Epidermal melanocyte (primary cell): ENCODE measurements around a stretch of chr2.

DNA sequence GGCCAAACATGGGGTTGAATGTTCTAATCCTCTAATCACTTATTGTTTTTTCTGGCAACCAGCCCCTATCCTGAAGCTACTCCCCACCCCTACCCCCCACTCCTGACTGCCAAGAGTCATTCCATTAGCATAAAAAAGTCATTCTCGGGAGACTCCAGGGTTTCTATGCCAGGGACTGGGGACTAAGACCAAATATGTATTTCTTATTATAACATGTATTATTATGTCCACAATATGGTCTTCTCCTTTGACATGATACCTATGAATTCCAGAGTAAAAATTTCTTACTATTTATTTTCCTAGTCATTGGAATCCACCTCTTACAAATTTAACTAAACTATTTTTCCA is 102.5 kb upstream of the B3GALT1 start:
- RRBS = no CpG with 5 or more reads among the region's 1 CpG

DNA sequence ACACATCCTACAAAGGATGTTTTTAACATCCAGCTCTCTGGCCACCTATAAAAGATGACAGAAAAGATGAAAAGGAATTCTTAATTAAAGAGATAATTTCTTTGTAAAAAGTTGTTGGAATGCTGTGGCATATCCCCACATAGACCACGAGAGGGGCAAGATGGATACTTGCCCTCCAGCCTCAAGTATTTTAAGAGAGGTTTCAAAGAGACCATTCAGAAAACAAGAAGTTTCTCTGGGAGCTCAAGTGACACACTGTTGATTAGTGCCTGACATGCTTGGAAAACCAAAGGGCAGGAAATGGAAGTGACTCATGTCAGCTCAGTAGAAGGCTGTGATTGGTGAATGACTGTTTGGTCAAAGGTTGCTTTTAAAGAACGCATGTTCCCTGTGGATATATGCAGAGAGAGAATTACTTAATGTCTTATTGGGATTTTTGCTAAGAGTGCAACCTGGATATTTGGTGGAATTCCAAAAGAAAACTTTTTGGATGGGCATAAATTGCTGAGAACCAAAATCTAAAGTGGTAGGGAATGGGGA is 145.3 kb downstream of the B3GALT1 start:
- RRBS = no CpG with 5 or more reads among the region's 2 CpGs

DNA sequence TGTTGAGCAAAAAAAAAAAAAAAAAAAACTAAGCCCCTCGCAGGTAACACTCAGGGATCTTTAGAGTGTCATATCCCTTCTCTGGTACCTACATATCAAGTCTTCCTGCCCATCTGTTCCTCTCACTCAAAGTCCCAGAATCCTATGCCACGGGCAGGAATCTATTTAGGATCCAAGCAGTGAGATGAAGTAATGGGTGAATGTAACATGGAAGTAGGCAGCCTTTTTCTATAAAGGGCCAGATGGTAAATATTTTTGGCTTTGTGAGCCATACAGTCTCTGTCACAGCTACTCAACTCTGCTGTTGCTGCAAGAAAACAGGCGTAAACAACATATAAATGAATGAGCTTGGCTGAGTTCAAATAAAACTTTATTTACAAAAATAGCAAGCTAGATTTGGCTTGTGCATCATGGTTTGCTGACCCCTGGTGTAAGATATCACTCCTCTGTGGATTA is 458.0 kb downstream of the B3GALT1 start:
- RRBS = no CpG with 5 or more reads among the region's 3 CpGs

GRCh38 chr2:168240894-168241367 is 6.5 kb downstream of the STK39 start:
- RRBS = no CpG with 5 or more reads among the region's 5 CpGs

- RRBS = no CpG with 5 or more reads among the region's 4 CpGs
These were observed 998 bp upstream of the STK39 start for GRCh38 chr2:168248471-168248715.

DNA sequence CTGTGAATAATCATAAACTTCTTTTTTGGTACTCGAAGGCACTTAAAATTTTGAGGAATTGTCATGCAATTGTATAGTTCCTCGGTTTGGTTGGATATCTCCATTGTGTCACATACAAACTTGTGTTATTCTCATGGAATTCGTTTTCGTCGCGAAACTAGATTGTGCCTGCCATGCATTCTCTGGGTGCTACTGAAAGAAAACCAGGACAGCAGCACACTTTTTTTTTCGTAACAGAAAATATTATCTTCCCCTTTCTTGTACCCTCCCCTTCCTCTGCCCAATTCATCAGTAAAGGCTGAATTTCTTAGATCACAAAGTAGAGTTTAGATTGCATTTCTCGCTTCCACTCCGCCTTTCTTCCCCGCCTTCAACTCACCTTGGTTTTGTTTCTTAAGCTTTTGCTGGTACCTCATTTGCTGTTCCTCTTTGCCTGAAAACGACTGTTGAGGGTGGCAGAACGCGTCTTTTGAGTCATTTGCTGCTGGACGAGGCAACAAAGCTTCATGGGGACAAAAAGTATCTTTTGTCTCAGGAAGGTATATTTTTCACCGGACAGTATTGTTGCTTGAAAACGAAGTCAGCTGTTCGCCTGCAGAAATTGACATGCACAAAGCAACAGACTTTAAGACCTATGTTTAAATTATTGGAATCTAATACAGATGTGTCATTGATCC is 1.4 kb downstream of the CERS6 start:
- RRBS = no CpG with 5 or more reads among the region's 17 CpGs

DNA sequence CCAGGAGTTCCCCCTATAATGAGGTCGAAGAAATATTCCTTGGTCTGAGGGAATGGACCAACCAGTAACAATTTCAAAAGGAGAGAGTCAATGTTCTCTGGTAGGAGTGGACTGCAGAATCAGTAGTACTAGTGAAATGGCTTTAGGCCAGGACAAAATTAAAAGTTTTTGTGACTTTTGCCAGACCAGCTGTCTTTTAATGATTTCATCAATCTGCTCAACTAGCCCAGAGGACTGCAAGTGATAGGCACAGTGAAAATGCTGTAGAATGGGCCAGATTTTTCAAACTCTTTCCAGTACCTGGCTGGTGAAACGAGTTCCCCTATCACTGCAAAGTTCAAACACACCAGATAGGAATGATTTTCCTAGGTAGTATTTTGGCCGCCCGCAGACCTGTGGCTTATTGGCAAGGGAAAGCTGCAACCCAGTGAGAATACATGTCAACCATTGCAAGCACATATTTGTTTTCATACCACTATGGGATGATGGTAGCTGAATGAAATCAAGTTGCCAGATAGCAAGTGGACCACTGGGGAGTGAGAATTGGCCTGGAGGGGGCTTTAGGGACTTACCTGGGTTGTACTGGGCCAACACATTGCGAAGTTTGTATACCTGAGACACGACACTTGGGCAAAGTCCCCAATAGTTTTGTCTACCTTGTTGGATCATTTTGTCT is 45.6 kb downstream of the CERS6 start:
- RRBS = no CpG with 5 or more reads among the region's 6 CpGs

DNA sequence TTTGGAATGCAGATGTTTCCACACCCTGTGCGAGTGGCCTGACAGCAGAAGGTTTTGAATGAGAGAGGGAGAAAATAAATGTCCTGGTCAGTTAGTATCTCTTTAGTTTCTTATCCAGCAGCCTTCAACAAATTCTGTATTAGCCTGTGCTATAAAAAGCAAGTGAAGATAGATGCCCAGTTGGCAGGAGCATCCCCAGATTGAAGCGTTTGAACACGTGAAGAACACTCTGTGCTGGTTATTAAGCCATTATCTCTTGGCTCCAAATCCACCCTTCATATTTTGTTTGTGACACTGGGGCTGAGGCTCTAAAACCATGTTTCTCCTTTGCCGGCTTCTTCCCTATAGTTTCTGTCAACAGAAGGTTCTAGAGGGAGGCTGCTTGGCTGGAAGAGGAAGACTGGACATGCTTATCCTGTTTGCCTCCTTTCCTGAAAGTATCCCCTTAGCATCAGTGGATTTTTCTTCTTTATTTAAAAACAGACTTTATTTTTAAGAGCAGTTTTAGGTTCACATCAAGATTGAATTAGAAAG is 70.7 kb downstream of the CERS6 start:
- RRBS = no CpG with 5 or more reads among the region's 4 CpGs

DNA sequence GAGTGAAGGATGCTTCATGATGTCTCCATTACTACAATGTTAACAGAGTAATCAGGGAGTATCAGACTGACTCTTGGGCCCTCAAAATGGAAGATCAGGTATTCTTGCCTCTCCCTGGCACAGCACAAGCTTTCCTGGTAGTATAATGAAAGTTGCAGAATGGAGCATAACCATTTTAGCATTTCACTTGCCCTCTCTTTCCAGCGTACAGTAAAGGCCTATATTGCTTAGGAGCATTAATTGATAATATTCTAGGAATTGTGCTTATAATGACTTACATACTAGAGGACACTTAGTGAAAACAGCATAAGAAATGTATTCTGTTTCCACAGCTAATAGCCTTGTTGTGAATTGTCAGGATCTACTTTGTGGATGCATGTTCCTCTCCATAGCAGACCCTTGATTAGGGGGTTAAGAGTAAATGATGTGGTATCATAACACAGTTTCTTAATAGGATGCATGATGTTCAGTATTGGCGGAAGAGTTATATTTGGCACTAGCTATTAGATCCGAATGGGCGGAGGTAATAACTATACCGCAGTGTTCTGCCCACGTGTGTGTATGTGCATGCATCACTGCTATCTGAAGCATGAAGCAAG is 159.8 kb upstream of the NOSTRIN start:
- RRBS = no CpG with 5 or more reads among the region's 6 CpGs

DNA sequence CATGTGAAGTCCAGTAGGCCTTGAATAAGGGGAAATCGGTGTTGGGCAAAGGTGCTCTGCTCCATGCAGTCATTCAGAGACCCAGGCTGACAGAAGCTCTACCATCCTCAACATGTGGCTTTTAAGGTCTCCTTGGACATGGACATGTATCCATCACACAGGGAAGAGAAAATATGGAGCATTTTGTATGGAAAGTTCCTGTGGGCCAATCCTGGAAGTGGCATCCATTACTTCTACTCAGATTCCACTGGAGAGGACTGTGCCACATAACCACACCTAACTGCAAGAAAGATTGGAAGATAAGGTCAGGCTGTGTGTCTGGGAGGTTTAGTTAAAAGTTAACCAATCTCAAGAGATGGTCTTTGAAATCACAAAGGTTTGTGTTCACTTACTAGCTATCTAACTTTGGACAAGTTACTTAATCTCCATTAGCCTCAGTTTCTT is 3.8 kb upstream of the ABCB11 start:
- RRBS = no CpG with 5 or more reads among the region's 1 CpG

GRCh38 chr2:169734546-169735226 is 1.1 kb downstream of the KLHL23 start:
- RRBS = no CpG with 5 or more reads among the region's 15 CpGs

DNA sequence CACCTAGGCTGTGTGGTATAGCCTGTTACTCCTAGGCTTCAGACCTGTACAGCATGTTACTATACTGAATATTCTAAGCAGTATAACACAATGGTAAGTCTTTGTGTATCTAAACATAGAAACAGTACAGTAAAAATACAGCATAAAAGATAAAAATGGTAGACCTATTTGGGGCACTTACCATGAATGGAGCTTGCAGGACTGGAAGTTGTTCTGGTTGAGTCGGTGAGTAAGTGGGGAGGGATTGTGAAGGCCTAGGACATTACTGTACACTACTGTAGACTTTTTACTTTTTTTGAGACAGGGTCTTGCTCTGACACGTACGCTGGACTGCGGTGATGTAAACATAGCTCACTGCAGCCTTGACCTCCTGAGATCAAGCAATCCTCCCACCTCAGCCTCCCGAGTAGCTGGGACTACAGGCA is 6.2 kb downstream of the KLHL23 start:
- RRBS = no CpG with 5 or more reads among the region's 5 CpGs

DNA sequence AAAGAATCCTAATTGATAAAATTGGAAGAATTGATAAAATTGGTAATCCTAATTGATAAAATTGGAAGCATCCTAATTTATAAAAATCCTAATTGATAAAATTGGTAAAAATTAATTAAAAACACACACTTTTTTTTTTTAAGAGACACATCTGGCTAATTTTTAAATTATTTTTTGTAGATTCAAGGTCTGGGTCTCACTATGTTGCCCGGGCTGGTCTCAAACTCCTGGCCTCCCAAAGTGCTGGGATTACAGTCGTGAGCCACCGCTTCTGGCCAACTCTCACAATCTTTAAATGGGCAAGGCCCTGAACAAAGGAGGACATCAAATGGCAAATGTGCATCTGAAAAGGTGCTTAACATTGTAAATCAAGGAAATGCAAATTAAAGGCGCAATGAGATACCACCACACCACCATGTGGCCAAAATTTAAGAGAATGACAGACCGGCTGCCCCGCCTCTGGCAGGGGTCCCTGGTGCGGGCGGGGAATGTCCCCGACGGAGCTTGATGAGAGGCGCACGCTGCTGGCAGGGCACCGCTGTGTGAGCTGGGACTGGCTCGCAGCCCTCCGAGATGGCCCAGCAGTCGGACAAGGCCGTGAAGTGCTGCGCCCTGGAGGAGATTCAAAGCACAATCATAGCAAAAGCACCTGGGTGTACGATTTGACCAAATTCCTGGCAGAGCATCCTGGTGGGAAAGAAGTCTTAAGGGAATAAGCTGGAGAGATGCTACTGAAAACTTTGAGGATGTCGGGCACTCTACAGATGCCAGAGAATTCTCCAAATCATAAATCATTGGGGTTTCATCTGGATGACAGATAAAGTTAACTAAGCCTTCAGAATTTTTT is 8.9 kb upstream of the SSB start:
- RRBS = no CpG with 5 or more reads among the region's 20 CpGs

DNA sequence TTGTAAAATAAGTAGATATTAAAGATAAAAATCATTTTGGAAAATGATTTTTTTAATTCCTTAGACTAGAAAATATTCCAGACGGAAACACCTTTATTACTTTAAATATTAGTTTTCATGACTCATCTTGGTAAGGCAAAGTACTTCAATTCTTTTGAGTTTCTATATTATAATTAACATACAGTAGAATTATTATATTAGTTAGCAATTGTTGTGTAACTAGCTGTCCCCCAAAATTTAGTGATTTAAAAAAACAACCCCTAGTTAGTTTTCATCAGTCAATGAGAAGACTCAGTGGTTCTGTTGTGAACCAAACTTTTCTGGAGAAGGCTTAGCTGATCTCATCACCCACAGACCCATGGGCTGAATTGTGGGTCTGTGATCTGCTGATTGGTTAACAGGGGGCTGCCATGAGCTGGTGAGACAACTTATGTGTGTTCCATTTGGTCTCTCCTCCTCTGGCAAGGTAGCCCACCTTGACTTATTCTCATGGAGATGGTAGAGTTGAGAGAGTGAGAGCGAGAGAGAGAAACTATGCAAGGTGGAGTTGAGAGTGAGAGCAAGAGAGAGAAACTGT is 155.4 kb downstream of the UBR3 start:
- RRBS = no CpG with 5 or more reads among the region's 2 CpGs

DNA sequence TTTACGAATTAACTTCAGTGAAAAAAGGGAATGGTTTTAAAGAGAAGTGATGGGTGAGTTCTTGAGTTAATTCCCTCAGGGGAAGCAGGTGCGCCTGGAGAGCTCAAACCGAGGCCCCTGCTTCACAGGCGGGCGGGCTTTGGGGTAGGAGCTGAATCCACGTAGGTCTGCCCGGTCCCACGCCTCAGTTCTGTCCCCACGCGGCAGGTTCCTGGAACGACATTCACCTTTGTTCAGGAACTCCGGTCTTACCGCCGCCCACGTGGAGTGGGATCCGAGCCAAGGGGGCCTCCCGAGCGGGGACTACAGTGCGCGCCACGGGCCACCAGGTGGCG is 44.2 kb downstream of the GORASP2 start:
- RRBS = 2% methylated on average over 14 of the region's 22 CpGs

DNA sequence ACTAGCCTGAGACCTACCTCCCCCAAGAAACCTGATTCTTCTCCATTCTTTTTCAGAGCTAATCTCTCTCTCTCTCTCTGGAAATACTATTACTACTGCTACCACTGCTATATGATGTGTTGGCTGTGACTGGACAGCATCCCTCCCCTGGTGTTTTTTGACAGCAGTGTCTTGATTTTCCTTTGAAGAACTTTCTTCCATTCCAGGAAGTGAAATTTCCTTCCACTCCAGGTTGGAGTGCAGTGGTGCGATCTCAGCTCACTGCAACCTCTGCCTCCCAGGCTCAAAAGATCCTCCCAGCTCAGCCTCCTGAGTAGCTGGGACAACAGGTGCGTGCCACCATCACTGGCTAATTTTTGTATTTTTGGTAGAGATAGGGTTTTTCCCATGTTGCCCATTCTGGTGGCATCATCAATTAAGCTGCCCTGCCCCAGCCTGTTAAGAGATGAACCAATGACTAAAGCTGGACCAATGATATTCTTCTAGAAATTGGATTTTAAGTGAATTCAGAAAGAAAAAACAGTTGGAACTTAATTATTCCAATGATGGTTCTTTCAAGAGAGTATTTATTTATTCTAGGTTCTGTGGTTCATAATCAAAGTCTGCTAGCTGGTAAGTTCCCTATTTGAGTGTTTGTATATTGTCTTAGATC is 112.6 kb downstream of the METTL8 start:
- RRBS = no CpG with 5 or more reads among the region's 2 CpGs

DNA sequence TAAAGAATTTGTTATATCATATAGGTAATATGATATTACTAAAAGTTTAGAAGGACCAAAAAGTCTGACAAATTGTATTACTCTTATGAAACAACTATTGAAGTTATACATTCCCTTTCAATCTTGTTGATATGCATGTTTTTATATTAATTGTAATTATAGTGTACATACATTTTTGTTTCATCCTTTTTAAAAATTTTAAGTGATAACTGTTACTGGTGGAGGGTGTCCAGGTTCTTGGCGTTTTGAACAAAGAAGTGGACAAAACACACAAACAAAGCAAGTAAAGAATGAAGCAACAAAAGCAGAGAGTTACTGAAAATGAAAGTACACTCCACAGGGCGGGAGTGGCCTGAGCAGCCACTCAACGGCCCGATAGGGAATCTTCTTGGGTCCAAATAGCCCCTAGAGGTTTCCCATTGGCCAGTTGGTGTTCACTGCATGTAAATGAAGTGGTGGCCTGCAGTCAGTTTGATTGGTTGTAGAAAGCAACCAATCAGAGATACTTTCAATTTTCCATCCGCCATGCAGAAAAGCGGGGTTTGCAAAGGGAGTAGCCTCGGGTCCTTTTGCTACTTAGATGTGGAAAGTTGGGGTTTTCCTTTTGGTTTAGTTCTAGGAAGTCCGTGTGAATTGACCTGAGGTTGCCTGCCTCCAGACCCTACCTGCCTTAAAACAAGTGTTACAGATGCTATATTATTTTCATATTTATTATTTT is 31.5 kb downstream of the CYBRD1 start:
- RRBS = no CpG with 5 or more reads among the region's 8 CpGs

DNA sequence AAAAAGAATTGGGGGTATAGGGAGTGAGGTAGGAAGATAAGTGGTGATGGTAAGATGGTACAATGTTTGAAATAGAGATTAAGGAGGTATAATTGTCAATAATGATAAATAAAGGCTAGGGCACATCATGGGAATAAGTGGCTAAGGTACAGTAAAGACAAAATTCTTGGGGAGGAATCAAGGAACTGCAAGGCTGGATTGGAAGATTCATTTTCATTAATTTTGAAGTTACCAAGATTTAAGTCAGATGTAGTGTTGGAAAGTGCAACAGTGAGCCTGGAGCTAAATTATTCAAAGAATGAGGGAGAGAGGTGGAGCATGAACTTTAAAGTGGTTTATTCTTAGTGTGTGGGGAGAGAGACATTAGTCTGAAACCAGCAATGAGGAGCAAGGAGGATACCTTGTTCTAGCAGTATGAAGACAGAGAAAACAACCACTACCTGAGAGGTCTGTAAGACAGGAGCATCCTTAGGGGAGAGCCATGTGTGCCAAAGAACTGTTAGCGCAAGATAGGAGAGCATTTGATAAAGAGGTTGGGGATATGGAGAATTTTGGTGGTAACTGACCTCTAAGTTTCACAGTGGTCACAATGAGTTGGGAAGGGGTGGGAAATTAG is 13.7 kb downstream of the HAT1 start:
- RRBS = no CpG with 5 or more reads among the region's 1 CpG

DNA sequence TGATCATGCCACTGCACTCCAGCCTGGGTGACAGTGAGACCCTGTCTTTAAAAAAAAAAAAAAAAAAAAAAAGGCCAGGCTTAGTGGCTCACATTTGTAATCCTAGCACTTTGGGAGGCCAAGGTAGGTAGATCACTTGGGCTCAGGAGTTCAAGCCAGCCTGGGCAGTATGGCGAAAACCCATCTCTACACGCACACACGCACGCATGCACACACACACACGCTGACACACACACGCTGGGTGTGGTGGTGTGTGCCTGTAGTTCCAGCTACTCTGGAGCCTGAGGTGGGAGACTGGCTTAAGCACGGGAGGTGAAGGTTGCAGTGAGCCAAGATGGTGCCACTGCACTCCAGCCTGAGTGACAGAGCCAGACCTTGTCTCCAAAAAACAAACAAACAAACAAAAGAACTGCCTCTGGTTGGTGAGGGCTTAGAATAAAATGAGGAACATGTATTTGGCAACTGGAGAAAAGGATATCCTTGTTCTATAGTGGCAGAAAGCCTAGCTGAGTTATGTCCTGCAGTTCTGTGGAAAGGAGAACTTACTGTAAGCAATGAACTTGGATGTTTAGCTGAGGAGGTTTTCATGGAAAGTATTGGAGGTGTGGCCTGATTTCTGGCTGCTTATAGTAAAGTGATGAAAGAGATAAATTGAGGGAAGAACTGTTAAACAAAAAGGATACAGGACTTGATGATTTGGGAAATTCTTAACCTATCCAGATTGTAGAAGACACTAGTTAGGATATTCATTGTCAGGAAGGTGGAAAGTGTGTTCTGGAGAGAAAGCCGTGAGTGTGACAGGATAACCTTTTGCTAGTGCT is 34.1 kb downstream of the HAT1 start:
- RRBS = no CpG with 5 or more reads among the region's 8 CpGs

DNA sequence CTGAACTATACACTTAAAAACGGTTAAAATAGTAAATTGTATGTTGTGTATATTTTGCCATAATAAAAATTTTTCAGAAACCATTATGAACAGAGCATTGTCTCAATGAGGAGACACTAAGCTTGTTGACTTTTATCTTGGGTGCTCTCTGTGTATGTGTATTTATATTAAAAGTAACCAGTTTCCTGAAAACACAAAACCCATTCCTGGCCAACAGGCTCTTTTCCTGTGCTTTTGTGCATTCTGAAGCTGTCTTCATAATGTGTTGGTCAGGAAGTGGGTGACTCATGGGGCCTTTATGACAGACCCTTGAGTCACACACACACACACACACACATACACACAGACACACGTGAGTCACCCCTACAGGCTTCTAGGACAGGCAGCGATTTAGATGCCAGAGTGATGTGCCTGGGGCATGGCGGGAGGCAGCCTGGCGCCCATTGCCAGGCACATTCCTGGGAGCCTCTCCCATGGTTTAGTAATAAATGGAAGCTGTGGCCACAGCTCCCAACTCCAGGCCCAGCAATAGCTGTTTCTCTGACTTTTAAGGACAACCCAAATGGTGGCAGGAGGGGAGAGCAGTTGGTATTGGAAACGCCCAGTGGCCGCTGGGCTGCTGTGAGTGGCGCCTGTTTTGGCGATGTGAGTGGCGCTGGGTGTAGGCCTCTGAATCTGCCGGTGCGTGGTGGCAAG is 150.5 kb upstream of the DLX2 start:
- RRBS = 64% methylated on average over 2 of the region's 12 CpGs